Suprapubic skin (tissue), 4 donors: ENCODE measurements around a stretch of chr7.

DNA sequence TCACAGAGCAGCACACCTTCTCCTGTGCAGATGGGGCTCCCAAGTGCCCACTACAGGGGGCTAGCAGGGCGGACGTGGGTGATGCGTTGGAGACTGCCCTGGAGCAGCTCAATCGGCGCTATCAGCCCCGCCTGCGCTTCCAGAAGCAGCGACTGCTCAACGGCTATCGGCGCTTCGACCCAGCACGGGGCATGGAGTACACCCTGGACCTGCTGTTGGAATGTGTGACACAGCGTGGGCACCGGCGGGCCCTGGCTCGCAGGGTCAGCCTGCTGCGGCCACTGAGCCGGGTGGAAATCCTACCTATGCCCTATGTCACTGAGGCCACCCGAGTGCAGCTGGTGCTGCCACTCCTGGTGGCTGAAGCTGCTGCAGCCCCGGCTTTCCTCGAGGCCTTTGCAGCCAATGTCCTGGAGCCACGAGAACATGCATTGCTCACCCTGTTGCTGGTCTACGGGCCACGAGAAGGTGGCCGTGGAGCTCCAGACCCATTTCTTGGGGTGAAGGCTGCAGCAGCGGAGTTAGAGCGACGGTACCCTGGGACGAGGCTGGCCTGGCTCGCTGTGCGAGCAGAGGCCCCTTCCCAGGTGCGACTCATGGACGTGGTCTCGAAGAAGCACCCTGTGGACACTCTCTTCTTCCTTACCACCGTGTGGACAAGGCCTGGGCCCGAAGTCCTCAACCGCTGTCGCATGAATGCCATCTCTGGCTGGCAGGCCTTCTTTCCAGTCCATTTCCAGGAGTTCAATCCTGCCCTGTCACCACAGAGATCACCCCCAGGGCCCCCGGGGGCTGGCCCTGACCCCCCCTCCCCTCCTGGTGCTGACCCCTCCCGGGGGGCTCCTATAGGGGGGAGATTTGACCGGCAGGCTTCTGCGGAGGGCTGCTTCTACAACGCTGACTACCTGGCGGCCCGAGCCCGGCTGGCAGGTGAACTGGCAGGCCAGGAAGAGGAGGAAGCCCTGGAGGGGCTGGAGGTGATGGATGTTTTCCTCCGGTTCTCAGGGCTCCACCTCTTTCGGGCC is 5.5 kb downstream of the CHPF2 start:
- PRO-cap, result no peak
- RAMPAGE, long total RNA, 4 experiments, result no peak in any of the 4 experiments

GRCh38 chr7:151382078-151382494 is 27.8 kb downstream of the WDR86 start:
- PRO-cap, result no peak
- RAMPAGE, long total RNA, 4 experiments, result no peak in any of the 4 experiments

GRCh38 chr7:151405450-151406067 is 4.3 kb downstream of the WDR86 start:
- PRO-cap, result no peak
- RAMPAGE, long total RNA, 4 experiments, result no peak in any of the 4 experiments

- PRO-cap, result no peak
- RAMPAGE, long total RNA, 4 experiments, result no peak in any of the 4 experiments
Measured at GRCh38 chr7:151433380-151433710, 6.6 kb downstream of the CRYGN start.

DNA sequence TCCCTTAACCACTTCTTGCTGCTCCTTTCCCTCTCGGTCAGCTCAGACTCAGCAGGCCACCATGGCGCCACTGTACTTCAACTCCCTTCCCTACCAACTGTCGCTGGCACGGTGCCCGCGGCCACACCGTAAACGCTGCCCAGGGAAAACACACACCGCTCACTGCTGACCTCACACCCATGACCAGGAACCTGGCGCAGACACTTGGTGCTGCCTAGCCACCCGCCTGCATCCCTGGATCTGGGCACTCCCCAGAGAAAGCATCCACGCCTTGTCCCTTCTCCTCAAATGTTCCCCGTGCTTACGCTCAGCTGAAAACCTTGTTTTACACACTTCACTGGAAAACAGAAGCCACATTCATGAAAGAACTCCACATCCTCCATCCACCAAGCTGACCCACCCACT is 28.4 kb upstream of the CRYGN start:
- PRO-cap, result no peak
- RAMPAGE, long total RNA, 4 experiments, result no peak in any of the 4 experiments

DNA sequence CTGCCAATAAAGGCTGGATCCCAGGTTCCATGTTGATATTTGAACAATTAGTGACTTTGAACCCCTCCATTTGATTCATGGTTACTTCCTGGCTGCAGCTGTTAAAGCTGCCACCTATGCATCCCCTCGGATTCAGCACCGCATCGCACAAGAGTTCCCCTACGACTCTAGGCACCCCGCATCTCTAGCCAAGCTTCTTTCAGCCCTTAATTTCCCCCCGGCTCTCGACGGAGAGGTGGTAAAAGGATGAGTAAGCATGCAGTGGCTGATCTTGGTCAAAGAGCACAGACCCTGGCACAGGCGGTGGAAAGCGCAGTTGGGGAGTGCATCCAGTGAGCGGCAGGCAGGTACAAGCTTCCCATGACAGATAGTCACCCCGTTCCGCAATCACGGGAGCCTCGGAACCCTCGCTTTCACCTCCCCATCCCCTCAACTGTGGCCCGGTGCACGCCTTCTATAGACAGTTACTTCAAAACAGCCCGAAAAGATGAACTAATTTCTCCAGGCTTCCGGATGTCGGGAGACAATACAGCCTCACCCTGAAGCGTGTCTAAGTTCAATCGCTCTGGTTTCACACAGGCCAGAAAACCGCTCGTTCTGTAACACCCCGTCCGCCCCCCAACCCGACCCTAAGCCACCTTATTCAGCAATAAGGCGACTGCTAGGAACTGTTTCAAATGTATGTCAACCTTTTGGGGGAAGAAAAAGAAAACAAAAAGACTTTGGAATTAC is 1.5 kb downstream of the RHEB start:
- PRO-cap, result unidirectional peak, plus-strand start at position 315 of the sequence
- RAMPAGE, long total RNA, 4 experiments, result no peak in any of the 4 experiments

GRCh38 chr7:151552021-151552897 is 32.6 kb upstream of the RHEB start:
- PRO-cap, result no peak
- RAMPAGE, long total RNA, 4 experiments, result no peak in any of the 4 experiments

DNA sequence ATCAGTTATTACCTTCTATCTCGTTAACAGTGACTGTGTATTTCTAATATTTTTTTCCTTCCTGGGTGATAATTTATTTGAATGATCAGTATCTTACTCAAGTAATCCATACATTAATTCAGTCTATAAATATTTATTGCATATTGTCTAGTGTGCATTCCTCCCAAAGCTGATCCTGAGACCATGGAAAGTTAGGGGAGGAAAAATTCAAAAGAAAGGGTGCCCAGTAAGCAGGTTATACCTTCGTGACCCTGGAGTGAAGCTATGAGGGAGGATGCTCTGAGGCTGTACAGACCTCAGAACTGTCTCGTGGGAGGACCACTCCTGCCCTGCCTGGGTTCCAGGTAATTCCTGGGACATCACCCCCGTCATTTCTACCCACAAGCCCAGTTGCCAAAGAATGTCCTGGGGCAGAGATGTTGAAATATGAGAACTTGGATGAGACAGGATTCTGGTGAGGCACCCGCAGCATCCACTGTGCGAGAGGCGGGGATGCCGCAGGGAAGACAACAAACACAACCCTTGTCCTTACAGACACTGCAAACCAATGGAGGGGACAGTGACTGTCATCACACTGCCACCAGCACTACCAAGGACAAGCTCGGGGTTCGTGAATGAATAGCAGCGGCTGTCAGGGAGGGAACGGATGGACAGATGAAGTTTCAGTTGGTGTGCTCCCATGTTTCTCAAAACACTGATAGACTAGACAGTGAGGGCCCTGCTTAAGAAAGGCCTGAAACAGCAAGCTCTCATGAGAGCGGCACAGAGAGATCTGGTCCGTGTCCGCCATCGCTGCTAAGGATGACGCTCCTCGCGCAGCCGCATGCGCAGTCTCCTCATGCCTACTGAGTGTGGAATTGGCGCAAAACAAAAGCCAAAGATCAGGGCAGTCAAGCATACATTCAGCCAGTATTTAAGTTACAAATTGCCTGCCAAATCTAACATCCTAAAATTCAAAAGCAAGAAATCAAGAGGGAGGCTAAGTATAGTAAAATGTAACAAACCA is 81.9 kb upstream of the RHEB start:
- PRO-cap, result no peak
- RAMPAGE, long total RNA, 4 experiments, result no peak in any of the 4 experiments

DNA sequence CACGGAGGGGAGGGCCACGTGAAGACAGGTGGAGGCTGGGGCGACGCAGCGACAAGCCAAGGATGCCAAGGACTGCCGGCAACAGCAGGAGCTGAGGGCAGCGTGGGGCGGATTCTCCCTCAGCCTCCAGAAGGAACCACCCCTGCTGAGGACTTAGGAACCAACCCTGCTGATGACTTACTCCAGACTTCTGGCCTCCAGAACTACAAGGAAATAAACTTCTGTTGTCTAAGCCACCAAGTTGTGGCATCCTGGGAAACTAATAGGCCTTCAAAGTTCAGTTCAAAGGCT is 88.3 kb upstream of the RHEB start:
- PRO-cap, result no peak
- RAMPAGE, long total RNA, 4 experiments, result no peak in any of the 4 experiments

DNA sequence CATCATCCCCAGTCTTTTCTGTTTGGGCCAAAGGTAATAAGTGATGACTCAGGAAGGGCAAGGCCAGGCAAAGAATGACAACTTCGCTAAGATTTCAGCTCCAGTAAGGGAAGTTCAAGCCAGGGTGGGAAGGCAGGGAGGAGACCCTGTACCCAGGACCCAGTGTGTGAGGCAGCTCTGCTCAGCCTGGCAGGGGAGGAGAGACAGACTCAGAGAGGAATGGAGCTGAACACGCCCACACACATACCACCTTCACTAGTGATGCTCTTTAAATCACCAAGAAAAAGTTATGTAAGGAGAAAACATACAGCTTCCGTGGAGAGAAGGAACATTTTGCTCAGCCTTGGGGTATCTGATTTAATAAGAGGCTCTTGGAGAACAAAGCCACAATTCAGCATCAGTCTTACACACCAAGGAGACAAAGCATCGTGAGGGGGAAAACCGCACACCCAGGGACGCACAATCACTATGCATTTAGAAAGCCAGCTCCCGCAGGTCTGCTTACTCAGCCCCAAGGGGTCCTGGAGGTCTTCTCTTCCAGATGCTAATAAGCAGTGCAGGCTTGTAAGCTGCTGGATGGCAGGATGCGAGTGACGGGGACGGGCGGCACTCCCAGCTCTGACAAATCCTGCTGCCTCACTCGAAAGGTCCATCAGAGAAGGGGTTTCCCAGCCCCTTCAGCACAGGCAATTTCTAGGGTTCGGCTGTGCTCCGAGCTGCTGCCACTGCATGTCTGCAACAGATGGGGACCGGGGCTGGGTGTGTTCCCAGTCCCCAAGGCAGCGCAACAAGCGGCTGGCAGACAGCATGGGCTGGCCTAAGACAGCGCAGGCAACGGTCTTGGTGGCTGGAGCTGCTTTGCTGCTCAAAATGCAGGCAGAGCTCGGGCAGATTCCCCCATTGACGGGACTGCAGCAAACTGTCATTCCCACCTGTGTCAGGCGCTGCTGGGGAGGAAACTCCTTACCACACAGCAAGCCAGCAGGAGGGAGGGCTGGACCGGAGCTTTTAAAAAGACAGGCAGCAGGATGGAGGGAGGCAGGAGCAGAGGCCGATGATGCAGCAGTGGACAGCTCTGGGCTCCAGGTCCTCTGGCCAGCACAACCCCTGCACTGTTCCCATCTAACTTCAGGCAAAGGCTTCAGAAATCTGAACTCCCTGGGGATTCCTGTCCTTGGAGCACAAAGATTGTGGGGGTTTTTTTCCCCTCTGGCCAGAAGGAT is 62.6 kb downstream of the PRKAG2 start:
- PRO-cap, result no peak
- RAMPAGE, long total RNA, 4 experiments, result no peak in any of the 4 experiments

DNA sequence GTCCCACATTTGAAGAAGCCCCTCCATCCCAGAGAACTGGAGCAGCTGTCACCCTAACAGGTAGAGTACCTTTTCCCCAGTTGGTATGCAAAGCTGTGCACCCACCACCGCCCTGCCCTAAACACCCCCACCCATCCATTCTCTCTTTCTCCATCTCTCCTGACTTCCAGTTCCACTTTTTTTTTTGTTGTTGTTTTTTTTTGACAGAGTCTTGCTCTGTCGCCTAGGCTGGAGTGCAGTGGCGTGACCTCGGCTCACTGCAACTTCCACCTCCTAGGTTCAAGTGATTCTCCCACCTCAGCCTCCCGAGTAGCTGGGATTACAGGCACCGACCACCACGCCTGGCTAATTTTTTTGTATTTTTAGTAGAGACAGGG is 50.9 kb downstream of the PRKAG2 start:
- PRO-cap, result no peak
- RAMPAGE, long total RNA, 4 experiments, result no peak in any of the 4 experiments

DNA sequence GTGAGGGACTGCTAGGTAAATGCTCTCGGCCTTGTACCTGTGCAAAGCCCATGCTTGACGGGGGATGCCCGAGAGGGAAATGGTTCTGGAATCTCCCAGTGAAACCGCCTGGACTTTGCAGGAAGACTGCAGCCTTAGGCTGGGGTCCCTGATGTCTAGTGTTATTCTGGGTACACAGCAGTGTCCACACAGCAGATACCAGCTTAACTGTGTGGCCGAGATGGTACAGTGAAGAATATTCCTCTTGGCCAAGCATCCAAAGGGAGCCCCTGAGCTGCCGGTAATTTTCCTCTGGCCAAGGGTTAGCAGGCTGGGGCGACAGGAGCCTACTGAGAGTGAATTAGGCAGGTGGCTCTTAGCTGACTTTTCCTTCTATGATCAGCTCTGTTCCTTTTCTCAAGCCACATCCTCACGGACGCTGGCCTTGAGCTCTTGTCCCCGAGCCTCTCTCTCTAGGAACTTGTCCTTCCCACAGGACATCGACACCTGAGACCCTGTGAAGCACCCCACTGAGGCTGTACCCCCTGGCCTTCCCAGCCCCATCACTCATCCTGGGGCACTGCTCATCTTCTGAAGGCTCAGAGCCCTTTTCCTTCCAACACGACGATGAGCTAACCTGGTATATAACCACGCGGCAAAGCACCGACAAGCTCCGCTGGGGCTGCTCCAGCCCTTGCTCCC is 29.7 kb downstream of the PRKAG2 start:
- PRO-cap, result no peak
- RAMPAGE, long total RNA, 4 experiments, result no peak in any of the 4 experiments

DNA sequence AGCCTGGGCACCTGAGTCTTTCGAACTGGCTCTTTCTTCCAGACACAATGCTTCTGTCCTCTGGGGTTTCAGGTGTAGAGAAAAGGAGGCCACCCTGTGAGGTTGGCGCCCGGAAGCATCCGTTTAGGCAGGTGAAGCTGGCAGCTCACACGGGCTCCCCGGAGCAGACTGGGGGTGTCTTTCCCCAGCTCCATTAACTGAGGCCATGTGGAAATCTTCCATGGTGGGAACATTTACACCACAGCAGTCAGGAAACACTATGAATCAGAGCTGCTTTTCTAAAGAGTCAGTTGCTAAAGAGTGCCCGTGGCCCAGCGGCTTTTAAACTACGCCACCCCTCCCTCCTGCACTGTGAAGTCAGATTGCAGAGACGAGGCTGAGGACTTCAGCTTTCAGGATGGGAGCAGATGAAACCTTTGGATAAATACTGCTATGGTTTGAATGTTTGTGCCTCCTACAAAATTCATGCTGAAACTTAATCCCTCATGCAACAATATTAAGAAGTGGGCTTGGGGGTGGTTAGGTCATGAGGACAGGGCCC is 29.1 kb downstream of the PRKAG2 start:
- PRO-cap, result no peak
- RAMPAGE, long total RNA, 4 experiments, result no peak in any of the 4 experiments

DNA sequence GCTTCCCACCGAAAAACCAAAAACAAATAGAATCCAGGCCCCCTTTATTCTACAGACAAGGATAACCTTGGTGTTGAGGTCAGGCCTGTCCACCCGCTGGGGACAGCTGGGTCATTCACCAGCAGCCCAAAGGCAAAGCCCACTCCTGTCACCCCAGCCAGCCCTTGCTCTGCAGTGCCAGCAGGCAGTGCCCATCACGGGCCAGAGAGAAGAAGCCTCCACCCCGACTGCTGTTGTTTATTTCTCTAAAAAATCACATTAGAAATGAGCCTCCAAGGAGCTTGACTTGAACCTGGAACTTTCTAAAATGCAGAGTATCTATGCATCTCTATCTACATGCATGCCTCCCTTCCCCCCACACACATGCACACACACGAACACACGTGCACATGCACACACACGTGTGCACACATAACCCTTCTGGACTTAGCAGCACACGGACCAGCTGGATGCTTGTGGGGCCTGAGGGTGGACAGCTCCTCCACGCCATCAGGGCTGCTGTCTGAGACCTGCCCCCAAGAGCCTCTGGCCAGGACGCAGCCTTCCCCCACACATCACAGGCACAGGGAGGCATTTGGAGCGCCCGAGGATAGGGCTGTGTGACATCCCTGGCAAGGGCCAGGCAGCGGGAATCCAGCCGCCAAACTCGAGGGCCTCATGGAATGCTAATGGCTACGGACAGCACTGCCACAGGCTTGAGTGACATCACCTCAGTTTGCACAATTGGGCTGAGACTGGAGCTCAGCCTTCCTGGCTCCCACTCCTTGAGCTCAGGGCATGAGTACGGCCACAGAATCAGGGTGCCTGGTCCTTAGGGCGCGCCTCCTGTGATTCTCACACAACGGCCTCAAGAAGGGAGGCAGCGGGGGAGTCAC is 22.7 kb downstream of the PRKAG2 start:
- PRO-cap, result no peak
- RAMPAGE, long total RNA, 4 experiments, result no peak in any of the 4 experiments

DNA sequence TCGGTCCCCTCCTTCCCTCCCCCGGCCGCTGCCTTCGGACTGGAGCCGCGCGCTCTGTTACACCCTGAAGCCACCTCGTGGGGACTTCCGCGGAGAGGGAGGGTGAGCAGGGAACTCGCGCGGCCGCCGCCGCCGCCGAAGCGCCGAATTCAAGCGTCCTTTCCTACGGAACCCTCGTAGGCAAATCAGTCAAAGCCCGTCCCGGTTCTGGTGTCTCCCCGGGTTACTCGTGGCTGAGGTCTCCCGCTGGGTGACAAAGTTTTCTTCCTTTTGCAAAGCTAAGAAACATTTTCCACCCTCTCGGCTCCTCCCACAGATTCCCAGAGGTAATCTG is 286 bp downstream of the PRKAG2 start:
- PRO-cap, result bidirectional peak, plus-strand start at position 84 of the sequence, minus-strand start at position 41 of the sequence
- RAMPAGE, long total RNA, 4 experiments, result no peak in any of the 4 experiments

- PRO-cap, result no peak
- RAMPAGE, long total RNA, 4 experiments, result no peak in any of the 4 experiments
Measured at GRCh38 chr7:151891072-151891731, 14.3 kb upstream of the PRKAG2 start.

DNA sequence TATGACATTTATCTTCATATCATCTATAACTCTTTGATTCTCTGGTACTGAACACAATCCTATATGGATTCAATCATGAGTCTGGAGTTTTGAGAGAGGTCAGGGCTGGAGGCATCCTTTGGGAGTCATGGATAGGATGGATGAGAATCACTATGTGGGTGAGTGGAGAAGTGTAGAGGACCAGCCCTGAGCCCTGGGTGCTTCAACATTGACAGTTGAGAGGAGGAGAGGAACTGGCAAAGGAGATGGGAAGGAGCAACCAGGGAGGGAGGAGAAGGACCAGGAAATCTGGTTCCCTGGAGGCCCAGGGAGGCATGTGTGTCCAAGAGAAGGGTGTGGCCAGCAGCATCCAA is 19.7 kb upstream of the GALNT11 start:
- PRO-cap, result no peak
- RAMPAGE, long total RNA, 4 experiments, result no peak in any of the 4 experiments

DNA sequence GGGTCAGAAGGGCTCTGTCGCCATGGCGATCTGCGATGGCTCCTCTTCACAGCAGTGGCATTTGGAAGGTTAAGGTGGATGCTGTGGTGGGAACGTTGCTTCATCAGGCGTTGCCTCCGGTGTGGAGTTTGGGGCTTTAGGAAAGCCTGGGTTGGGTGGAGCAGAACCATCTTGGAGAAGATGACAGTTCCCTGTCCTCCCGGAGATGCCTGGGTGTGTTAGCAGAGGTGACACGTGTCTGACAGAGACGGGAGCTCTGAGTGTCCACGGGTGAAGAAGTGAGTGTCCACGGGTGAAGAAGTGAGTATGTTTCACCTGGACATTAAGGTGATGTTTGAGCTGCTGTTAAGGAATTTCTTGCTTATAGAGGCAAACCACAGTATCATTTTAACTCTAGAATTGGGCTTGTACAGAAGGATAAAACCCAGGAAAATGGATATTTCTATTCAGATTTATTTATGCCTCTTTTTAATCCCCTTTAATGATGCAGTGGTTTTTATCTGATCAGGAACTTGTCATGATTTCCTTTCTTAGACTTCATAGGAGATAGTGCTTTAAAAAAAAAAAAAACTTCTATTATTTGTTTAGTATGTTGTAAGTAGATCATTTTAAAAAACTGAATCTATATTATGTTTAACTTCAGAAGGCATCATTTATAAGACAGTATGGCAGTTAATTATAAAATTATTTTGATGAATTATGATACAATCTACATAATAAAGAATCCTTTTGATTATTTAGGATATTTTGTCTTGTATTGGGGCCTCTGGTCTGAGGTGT is 96.3 kb downstream of the GALNT11 start:
- PRO-cap, result no peak
- RAMPAGE, long total RNA, 4 experiments, result no peak in any of the 4 experiments

DNA sequence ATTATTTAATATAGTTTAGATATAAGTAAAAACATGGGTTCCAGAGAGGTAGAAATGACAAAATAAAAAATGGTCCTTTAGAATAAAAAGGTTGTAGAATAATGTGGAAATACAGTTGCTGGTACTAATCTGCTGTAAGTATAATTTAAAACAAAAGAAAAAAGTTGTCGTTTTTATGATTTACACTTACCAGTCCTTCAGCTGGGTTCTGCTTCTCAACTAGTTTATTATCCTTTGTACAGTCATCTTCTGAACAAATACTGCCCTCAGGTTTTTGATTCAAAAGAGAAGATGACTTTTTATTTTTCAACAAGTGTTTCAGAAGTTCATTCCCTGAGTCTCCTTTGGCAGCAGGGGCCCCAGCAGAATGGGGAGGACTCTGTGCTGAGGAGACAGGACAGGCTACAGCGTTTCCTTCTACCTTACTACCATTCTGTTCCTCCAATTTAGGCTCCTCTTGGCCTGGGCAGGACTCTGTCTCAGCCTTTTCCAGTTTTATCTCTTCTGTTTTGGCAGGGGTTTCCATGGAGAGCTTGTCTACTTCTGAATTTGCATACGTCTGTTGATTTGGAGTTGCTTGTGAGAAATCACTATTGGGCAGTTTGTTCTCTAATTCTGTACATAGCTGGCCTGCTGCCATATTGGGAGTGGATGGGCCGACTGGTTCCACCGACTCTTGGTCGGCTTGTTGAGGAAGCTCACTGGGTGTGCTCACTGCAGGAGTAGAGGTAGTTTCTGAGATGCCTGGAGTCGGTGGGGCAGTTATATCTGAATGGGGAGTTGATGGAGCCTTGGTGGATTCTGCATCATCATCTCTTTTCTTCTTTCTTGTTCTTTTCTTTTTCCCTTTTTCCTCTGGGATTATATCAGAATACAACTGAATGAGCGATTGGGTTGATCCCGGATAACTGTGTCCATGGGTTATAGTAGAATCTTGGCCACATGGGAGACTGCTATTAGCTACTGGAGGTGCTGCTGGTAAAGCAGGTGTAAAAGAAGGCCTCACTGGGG is 136.8 kb downstream of the GALNT11 start:
- PRO-cap, result no peak
- RAMPAGE, long total RNA, 4 experiments, result no peak in any of the 4 experiments

DNA sequence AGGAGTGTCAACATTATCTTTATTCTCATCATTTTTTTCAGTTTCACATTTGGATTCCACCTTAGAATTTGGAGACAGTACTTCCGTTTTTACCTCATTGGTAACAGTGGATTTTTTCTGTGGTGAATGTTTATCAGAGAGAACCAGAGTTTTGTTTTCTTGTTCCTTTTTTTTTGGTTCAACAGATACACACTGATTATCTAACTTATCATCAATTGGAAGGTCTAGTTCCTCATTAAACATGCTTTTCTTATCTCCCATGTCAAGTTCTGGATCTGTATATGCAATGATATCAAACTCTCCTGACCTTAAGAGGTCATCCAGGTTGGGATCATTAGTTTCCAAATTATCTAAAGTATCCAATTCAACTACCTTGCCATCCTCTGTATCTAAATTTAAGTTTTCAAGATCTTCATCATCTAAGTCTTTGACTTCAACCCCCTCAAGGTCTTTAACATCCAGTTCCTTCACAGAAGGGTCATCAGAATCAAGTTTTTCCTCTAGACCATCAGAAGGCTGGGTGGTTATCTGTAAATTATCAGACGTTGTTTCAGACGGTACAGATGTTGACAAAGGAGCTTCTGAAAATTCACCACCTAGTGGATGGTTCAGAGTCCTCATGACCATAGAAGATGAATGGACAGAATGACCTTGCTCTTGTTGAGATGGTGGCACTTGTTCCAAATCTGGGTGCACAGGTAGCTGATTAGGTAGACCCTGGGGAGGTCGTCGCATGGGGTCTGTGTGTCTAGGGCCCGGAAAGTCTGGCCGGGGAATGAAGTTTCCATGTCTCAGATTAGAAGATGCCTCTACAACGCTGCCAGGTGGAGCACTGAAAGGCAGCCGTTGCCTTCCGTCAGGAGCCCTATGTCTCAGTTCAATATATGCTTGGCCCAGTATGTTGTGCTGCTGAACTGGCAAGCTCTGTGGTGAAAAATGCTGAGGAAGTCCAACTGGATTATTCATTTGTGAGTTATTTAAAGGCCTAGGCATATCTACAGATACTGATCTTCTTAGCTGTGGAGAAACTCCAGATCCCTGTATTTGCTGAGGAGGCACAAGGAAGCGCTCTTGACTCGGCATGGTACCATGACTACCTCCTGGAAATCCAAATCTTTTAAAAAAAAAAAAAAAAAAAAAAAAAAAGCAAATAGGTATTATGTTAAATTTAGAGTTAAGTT is 151.8 kb downstream of the GALNT11 start:
- PRO-cap, result no peak
- RAMPAGE, long total RNA, 4 experiments, result no peak in any of the 4 experiments